Thoracic aorta (tissue), 1 donor: ENCODE results near the genes MSX2 and NOP16.

- RAMPAGE, long total RNA = no peak
Measured at GRCh38 chr5:173627850-173628510, 11.5 kb upstream of the BOD1 start.

DNA sequence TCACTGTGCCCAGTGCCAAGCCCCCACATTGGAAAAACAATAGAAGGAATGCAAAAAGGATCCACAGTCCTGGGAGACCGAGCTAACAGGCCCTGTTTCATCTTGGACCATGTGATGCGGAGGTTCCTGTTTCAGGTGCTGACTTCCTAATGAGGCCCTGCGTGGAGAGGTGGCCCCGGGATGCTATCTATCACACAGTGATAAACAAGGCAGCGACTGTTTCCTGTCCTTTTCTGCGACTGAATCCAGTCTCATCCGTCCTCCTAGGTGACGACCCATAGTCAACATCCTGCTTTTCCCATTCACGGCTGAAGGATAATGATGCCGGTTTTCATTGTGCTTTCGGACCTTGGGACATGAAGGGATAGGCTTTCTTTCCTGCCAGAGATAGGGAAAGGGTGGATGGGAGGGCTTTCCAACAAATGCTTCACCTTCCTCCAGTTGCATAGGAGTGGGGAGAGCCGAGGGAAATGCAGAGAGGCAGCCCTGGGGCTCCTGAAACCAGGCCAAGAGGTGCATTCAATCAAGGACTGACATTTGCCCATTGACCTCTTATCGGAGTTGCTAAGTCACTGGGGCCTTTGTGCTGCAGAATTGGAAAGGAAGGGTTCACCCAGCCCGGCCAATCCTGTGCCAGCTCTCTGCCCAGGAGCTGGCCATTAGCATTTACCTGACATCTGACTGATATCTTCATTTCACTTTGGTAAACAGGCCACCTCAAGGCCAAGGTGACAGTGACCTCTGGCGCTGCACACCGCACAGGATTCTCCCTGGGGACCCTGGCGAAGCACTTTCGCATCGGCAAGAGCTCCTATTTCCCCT is 56.7 kb upstream of the BOD1 start:
- RAMPAGE, long total RNA = no peak

GRCh38 chr5:173689020-173689599 is 72.7 kb upstream of the BOD1 start:
- RAMPAGE, long total RNA = no peak

GRCh38 chr5:173741524-173742103 is 125.2 kb upstream of the BOD1 start:
- RAMPAGE, long total RNA = no peak

DNA sequence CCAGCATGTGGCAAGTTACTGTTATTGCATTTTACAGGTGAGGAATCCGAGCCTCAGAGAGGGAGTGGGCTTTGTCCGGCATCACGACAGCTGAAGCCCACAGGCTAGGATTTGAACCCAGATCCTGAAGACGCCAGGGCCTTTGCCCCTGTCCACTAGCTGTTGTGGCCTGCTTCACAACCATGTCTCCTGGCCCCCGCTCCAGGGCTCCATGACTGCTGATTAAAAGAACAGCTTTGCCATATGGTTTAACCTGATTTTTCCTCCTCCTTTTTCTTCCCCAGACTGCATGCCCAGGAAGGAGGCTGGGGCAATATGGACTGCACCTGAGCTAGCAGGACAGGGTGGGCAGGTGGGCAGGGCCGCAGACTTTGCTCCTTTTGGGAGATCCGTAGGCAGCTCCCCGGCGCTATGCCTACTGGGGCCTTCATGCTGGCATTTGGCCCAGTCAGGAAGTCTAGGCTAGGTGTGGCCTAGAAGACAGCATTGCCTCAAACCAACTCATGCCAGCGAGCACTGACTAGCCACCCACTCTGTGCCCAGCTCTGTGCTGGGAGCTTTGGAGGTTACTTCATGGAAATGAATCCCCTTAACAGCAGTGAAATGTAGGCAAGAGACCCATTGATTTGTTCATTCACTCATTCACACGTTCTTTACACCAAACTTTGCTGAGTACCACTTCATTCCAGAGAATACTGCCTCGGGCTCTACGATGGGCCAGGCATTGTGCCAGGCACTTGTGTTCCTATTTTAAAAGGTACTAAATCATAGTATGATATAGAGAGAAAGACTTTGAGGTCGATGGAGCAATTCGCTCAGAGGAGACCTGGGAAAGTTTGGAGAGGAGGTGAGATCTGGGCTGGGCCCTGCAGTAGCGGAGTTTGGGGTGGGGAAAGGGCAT is 94.3 kb upstream of the CPEB4 start:
- RAMPAGE, long total RNA = no peak

GRCh38 chr5:173795394-173796065 is 92.6 kb upstream of the CPEB4 start:
- RAMPAGE, long total RNA = no peak

DNA sequence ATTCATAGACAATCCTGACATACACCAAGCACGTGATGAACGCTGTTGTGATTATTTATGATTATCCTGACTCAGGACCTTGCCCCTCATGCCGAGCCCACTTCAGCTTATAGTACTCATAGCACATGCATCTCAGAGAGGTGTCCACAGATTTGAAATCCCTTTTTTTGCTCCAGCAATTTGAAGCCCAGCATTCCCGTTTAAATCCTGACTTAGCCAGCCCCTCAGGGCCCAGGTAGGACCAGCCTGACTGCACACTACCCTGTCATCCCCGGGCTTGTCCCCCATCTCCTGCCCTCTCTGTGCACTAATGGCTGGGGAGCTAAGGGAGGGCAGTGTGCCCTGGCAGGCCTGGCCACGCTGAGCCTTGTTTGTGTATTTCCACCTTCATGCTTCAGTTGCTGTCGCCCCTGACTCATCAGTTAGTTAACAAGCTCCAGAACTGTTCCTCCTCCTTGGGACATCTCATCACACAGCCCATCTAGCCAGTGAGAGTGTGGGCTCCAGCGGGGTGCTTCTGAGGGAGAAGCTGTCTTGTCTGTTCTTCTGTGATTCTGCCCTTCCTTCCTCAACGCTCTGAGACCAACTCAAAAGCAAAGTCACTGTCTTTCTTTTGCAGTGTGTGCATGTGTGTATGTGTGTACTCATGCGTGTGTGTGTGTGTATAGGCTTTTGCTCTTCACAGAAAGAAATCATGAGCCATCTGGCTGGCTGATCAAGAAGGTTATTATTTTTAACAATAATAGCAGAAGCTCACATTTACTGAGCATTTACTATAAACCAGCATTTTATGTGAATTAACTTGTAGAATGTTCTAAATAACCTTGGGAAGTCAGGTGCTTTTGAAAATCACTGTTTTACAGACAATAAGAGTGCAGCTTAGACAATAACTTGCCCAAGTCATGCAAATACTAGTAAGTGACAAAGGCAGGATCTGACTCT is 58.3 kb upstream of the CPEB4 start:
- RAMPAGE, long total RNA = no peak

DNA sequence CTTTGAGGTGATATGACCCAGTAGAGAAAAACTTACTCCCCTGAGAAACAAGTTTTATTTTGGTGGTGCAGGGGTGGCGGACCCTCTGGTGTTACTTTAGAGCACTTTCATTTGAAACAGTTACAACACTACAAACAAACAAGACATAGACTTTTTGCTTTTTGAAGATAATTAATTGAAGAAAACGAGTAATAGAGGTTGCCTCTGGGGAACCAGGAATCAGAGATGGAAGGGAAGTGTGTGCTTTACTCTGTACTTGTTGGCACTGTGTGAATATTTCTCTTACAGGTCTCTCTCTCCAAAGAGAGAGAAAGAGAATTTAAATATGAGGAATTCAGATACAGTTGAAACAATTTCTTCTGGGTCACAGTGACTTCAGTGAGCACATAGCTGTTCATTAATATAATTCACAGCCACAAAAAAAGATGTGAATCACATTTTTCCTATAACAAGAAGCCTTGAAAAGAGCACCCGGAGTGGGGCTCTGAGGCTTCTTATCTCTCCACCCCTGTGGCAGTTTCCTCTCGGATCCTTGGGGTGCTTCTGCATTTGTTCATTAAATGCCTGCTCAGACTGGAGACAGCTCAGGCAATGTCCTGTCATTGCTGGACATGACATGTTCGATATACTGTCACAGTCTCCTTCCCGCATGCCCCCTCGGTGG is 37.8 kb upstream of the CPEB4 start:
- RAMPAGE, long total RNA = no peak

DNA sequence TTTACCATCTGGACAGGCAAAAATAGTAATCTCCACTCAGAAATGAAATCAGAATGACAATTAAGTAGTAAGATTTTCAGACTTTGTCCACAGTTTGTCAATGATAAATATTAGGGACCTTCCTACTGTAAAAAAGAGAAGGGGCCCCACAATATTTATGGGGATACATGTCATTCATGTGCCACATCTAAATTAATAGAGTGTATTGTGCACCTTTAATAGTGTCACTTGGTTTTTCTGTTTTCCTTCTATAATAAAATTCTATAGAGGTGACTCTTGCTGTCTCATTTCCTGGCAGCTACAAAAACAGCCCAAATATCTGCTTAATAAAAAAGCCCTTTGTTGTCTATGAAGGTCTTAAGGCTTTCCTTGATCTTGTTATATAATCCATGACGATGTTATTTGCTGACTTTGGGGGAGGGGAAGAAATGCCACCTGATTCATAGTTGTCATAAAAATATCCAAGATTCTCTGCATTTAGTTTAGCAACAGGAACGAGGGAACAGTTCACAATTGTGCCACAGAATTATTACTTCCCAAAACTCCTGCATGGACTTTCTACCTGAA is 31.2 kb downstream of the CPEB4 start:
- RAMPAGE, long total RNA = no peak

DNA sequence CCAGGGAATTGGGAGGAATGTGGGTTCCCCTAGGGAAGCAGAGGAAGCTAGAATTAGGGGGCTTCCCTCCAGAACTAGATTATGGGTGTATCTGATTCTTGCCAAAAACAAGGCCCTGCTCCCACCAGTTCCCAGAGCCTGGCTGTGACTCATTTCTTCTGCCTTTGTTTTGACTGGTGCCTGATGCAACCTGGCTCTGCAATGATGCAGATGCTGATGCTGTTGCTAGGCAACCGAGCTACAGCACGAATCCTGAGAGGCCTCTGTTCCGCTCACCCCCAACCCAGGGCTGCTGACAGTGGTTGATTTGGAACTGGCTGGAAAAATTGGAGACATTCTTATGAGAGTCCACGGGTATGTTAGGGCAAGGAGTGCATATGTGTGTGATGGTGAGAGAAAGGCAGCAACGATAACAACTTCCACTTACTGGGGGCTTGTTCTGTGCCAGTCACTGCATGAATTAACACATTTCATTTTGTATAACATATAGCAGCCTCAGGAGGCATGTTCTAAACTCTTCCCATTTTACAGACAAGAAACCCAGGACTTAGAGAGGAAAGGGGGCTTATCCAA is 100.4 kb downstream of the NSG2 start:
- RAMPAGE, long total RNA = no peak

DNA sequence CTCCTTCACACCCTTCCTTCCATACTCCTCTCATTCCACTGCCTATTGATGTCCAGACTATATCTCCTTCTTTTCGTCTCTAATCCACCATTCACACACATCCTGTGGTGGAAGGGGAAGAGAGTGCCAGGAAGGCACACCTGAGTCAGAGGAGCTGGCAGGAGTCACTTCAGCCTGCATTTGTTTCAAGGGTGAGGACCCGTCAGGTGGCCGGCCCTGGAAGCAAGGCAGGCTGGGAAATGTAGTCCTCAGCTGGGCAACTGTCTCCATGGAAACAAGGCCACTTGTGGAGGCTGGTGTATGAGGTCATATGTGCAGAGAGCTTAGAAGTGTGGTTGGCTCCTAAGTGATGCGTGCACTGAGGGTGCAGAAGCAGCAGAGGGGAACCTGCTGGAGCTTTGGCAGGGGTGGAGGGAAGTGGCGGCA is 278.4 kb downstream of the NSG2 start:
- RAMPAGE, long total RNA = no peak

- RAMPAGE, long total RNA = no peak
Measured at GRCh38 chr5:174338153-174338619, 292.7 kb downstream of the NSG2 start.

DNA sequence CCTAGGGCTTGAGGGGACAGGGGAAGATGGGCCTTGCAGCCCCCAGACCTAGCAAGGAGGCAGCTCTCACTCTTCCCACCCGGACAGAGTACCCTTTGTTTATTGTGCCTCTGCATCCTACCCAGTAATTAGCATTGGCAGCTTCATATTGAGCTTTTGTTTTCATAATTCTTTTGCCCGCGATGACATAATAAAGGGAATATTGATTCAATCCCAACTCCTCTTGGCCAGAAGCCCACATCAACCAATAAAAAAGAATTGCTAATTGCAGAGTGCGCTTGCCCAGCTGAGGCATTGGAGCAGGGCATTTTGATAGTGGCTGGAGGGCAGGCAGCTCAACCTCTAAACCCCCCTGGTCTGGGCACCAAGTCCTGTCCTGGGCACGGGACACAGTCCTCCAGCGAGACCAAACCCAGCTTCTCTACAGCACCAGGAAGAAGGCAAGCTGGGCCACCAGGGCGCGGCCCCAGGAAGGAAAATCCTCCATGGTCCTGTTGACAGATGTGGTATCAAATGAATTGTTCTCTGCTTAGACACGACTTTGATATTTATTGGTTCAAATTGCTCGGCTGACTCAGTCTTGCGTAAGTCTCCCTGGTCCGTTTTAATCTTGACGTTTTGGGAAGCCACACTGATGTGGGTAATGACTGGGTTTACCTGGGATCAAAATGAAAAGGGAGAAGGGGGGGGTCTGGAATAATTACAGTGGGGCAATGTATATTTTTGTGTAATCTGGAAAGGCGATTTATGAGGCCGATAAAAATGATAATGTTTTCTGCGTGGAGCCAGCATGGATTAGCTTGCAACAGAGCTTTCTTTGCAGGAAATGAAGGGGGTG is 220.8 kb upstream of the MSX2 start:
- RAMPAGE, long total RNA = no peak

DNA sequence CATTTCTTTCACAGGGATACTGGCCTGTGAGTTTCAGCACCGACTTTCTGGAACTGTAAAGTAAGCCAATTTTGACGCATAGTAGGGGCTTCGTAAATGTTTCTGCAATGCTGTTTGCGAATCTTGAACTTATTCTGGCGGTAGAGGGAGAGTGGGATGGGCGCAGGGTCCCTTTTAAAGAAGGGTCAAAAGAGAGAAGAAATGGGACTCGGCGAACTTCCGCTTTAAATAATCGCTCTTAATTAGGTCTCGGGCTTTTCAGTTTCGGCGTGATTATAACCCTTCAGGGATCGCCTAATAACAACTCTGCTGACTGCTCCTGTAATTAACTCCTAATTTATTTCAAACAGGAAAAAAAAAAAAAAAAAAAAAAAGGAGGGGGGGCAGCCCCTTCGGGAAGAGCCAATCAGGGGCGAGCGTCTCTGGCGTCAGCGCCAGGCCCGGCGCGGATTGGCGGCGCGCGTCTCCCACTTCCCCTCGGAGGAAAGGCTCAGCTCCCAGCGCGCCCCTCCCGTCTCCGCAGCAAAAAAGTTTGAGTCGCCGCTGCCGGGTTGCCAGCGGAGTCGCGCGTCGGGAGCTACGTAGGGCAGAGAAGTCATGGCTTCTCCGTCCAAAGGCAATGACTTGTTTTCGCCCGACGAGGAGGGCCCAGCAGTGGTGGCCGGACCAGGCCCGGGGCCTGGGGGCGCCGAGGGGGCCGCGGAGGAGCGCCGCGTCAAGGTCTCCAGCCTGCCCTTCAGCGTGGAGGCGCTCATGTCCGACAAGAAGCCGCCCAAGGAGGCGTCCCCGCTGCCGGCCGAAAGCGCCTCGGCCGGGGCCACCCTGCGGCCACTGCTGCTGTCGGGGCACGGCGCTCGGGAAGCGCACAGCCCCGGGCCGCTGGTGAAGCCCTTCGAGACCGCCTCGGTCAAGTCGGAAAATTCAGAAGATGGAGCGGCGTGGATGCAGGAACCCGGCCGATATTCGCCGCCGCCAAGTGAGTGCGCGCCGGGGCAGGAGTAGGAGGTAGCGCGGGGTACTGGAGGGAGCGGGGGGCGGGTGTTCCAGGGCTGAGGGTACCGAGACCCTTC is at the start of gene MSX2:
Gene MSX2 (plus strand): TSS at position 520 of the 1,070 bp plus-strand sequence.
- RAMPAGE, long total RNA = no peak

- RAMPAGE, long total RNA = no peak
Measured at GRCh38 chr5:175603992-175604508, 53.8 kb upstream of the HRH2 start.

DNA sequence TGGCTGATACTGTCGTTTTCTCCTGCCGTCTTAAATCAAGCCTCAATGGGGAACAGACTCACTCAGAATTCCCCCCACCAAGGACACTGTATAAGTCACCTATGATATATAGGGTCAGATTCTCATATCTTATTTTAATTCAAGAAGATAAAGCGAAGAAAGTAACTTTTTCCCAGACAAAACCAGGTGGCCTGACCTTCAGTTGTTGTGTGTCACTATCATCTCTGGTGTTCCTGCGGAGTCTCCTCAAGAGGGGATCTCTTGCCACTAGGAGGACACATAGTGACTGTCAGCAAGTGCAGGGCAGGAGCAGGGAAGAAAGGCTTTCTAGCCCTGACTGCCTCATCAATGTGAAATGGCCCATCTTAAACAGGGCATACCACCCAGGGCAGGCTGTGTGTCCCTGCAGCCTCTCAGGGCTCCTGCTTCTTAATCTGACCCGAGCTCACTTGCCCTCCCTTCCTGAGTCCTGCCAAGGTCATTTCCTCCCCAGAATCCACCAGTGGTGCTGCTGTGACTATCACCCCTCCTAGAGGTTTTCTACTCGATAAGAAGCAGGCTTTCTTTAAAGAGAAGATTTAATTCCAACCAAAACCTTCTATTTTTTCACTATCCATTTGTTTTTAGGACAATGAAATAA is 57.5 kb upstream of the SIMC1 start:
- RAMPAGE, long total RNA = no peak

- RAMPAGE, long total RNA = no peak
Measured at GRCh38 chr5:176184962-176185369, 53.3 kb upstream of the SIMC1 start.

GRCh38 chr5:176387807-176388892 is at the start of gene NOP16:
Gene NOP16, minus strand, starts transcription at chr5:176388598.
- RAMPAGE, long total RNA = start-site peak on the minus strand at chr5:176388569-176388601, 642 reads; start-site peak on the plus strand at chr5:176388744-176388792, 391 reads

GRCh38 chr5:176396113-176396841 is 7.7 kb downstream of the HIGD2A start:
- RAMPAGE, long total RNA = no peak

- RAMPAGE, long total RNA = no peak
Measured at GRCh38 chr5:176695104-176695451, 47.8 kb downstream of the TSPAN17 start.